Gallbladder (tissue), 1 donor: Measurements from ENCODE around the genes POTEG, OR4K2 and TTC5.

DNA sequence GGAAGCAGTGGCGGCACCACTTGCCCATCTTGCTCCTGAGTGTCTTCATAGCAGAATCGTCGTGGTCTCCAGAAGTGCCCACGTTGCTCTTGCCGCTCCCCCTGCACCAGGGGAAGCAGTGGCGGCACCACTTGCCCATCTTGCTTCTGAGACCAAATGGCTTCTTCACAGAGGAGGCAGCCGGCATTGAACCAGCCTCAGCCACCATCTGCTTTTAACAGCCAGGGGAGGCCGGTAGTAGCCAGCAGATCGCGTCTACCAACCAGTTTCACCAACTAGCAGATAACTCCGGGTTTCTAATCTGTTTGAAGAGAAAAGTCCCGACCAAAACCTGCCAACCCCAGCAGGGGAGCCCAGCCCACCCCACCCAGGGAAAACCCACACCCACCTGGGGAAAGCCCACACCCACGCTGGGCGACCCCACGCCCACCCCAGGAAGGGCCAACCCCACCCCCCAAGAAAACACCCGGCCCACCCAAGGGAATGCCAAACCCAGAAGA is at the start of gene POTEG:
TSS of gene POTEG (minus strand) at position 260 of the 500 bp plus-strand sequence.
- PRO-cap = no peak

DNA sequence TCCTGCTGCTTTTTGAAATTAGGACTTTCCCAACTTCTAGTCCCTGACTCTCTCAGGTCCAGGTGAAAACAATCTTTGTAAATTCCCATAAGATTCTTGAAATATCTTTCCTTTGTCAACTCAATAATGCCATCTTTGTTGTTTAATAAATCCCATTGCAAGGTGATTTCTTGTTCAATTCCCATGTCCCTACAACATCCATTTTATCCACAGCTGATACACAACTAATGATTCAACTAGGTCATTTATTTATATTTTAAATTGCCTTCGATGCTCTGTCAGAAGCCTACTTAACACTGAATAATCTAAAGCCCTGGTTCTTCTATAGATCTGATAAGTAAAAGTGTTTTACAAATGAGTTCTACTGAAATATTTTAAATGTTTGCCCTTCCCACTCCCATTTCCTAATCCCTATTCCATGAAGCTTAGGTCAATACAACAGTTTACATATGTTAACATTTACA is at the start of gene OR4K2:
TSS of gene OR4K2 (plus strand) at position 186 of the 464 bp plus-strand sequence.
- PRO-cap = no peak

- PRO-cap = unidirectional peak, minus-strand start at chr14:20305949
Measured at GRCh38 chr14:20305318-20306288, at the start of gene TTC5. Gene TTC5 (minus strand): TSS chr14:20305951.

DNA sequence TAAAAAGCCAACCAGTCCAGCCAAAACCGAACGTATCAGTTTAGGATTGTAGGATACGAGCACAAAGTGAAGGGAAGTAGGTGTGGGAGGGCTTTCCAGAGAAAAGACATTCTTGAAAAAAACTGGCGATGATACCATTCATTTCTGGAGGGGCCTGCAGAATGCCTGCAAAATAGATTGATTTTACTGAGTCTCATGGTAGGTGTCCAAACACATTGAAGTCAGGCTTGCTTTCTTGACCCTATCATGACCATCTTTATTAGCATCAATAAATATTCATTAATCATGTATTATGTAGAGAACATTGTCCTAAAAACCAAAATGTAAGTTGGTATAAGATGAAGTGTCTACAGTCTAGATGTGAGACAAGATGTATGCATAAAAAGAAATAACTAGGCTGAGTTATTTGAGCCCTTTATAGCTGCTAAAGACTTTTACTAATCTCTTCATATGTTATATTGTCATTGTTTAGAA is 10.1 kb downstream of the PNP start:
- PRO-cap = no peak

DNA sequence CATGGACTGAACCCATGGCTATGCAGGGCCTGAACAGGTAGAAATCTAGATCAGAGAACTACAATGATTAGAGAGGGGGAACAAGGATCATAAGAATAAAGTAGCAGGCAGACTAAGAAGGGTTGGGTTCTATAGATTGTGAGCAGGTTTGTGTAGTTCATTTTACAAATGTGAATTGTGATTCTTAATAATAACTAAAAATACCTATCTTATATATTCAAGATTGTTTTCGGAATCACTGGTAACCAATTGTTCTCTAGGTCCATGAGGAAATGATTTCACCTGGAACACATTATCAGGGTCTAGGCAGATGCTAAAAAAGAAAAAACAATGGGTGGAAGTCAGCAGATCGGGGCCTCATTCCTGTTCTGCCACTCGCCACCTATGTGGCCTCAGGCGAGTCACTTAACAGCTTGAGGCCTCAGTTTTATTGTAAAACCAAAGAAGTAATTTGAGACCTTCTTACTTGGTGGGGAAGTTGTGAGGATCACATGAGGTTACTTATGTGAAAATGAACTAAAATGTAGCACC is 29.8 kb downstream of the PNP start:
- PRO-cap = no peak

DNA sequence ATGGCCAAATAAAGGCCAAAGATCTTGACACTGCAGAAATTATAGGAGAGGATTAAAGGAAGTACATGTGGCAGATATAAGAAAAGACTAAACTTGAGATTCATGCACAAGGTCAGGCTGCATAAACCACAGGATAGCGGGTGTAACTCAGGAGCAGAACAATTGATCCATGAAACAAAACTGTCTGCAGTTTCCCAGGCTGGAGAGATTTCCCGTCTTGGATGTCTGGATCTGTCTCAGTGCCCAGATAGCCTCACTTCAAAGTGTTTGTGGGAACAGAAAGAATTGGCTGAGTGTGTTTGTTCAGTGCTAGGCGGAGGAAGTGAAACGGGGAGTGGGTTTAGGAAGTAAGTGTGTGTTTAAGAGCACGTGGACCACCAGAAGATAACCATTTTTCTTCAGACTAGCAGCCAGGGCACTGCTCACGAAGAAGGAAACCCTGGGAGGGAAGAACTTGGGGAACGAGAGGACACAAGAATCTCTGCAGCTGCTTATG is 34.7 kb downstream of the PNP start:
- PRO-cap = no peak

DNA sequence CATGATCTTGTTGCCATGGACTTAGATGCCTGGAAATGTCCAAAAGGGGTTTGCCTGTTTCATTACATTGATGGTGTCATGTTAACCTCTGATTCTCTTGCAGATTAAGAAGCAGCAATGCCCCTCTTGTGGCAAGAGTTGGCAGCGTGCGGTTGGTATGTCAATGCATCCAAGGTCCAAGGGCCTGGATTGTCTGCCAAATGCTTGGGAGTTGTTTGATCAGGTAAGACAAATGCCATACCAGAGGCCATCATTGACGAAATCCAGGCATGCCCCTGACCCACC is 11.3 kb upstream of the RNASE12 start:
- PRO-cap = unidirectional peak, minus-strand start at position 147 of the sequence

GRCh38 chr14:21023135-21023760 is 1.6 kb downstream of the NDRG2 start:
- PRO-cap = no peak

GRCh38 chr14:21202158-21203136 is 46.6 kb upstream of the OR5AU1 start:
- PRO-cap = no peak

- PRO-cap = no peak
Measured at GRCh38 chr14:21249475-21250184, 19.6 kb downstream of the HNRNPC start.

DNA sequence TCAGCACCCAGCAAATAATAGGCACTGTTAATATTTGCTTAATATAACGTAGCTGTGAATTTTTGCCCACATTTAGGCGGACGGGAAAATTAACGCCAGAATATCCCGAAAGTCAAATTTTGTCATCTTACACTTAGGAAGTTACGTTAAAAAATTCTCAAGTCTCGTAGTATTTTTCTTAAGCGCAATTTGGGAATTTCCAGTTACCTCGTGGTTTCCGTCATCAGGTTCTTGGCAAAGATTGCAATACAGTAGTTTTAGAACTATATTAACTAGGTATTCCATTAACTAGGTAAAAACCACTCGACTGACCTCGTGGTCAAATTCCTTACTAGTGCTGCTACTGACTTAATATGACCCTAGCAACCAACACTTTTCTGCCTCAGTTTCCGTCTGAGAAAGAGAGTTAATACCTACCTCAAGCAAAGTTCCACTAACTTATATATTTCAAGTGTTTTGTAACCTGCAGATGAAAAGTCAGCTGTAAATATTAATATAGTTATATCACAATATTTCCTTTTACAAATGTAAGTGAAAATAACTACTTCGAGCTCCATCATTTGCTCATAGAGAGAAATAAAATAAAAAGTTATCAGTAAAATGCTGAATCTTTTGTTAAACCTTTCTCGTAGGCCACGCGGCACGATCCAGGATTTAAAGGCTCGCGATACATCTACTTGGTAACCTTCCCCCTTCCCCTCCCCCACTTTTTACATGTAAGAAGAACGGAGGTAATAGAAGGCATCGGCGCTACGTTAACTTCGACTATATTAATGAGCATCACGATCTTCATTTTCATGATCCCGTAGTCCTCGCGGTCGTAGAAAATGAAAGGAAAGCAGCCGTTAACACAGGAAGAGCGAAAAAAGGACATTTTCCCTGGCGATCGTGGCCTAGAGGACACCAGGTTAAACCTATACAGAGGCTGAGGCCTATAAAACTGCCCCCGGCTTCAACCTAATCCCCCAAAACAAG is 749 bp downstream of the HNRNPC start:
- PRO-cap = no peak

DNA sequence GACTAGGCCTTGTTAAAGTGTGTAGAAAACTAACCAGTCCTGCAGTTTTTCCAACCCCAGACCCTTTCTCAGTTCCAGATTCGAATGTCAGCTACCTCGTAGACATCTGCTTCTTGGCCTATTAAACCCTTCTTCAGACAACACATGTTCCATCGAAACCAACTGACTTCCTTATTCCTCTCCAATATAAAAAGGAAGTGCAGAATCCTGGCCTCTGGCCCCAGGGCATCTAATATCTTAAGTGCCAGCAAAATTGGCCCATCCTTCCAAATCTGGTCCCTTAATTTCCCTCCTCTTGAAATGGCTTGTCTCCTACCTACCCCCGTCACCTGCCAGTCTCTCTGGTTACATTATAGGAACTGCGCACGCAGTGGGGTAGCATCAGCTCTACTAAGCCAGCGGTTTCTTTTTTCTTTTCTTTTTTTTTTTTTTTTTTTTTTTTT is 770 bp upstream of the HNRNPC start:
- PRO-cap = no peak

DNA sequence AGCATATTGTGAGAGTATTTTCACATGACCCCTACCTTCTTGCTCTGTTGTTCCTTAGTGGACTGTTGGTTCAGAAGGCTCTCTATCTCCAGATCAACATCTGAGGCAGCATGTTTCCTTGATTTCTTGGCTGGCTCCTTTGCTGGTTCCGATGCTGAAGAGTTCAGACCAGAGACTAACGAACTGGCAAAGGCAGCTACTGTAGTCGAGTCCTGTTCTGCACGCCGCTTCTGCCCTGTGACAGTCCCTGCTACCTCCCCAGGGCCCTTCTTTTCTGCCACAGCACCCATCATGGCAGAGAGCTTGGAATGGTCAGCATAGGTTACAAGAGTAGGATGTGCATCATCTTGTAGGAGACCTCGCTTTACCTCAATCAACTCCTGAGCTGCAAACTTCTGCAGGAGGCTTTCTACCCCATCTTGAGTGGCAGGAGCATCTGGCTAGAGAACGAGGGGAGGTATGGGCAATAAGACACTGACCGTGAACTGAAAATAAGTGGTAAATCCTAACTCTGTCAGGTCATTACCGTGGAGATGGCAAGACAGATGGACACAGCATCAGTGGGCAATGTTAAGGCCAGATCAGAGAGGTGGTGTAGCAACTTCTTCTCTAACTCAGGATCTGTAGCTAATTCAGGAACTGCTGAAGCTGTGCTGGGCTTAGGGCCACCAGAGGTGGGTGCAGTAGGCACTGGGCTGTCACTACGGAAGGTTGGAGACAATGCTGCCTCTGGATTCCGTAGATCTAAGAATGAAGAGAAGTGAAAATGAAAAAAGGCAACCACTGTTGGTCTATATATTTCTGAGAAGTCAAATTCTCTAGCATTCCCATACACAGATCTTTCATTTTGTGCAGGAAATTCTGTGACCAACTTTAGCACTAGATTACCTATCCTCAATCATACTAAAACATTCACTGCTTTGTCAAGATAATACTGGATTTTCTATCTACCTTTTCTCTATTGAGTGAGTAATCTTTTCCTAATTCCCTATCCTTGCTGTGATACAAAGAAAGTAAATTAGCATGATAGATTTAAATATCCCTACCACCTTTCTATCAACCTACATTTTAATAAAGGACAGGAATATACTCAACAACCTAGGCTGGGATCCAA is 7.6 kb downstream of the METTL3 start:
- PRO-cap = no peak

- PRO-cap = no peak
Measured at GRCh38 chr14:21534463-21534938, 8.4 kb upstream of the SALL2 start.

DNA sequence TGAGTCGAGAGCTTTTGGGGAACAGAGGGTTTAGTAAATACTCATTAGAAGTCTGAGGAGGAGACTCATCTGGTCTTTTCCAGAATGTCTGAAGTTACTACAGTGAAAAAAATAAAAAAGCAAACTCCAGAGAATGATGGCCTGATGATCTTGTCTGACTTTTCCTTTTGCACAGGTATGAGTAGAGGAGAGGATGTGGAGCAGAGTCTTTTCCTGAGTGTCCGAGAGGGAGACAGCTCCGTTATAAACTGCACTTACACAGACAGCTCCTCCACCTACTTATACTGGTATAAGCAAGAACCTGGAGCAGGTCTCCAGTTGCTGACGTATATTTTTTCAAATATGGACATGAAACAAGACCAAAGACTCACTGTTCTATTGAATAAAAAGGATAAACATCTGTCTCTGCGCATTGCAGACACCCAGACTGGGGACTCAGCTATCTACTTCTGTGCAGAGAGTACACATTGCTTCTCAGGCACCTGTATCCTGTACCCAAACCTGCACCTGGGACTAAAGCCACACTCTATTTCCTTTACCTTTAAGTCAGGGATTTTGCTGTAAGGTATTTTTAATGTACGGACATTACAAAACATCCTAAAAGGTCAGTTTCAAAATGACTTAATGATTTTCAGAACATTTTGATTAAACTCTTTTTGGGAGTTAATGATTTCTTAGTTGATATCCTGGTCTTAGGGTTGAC is 75.8 kb upstream of the OR4E1 start:
- PRO-cap = no peak

GRCh38 chr14:21846908-21847518 is 173.4 kb upstream of the OR4E1 start:
- PRO-cap = unidirectional peak, plus-strand start at chr14:21847211

- PRO-cap = no peak
Measured at GRCh38 chr14:21894773-21895176, 221.2 kb upstream of the OR4E1 start.

DNA sequence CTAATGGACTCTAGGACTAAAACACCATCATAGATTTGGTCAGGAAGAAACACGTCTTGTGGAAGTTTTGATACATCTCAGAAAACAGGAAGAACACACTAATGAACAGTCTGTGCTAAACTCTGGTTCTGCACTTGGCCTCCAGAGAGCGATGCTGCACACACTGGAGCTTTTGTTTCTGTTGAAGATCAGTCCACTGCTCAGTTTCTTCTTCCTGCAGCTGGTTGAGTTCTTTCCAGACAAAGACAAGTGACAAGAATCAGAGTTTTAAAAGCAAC is 229.0 kb upstream of the OR4E1 start:
- PRO-cap = no peak

- PRO-cap = no peak
Measured at GRCh38 chr14:21913772-21914238, 240.2 kb upstream of the OR4E1 start.

GRCh38 chr14:22002775-22003316 is 329.2 kb upstream of the OR4E1 start:
- PRO-cap = no peak